ENCODE measurements around the gene PHETA2.

DNA sequence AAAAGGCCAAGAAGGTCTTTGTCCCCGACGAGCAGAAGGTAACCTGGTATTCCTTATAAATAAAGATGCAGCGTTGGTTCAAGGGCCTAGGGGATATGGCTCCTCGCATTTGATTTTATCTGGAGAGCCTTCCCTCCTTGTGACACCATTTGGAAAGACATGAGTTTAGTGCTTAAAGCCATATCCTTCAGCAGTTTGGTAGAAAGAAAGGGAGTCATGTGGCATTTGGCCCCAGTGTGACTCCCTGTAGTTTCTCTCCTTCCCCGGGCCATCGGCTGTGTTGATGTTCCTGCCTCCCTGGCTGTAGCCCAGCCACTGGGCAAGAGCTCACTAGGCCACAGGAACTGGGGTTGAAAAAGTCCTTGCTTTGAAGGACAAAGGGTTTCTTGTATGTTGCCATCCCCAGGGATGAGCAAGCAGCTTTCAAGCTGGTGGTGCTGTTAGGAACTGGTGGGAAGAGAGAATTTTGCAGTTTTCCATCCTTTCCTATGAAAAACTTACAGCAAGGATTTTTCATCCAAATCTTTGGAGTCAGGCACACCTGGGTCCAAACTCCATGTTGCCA, 12.6 kb downstream of the TEF start:
- RRBS: no CpG with 5 or more reads among the region's 6 CpGs

GRCh38 chr22:41411416-41412236, 29.9 kb downstream of the TEF start:
- RRBS: no CpG with 5 or more reads among the region's 9 CpGs

GRCh38 chr22:41435608-41436859, 10.6 kb downstream of the TOB2 start:
- RRBS: no CpG with 5 or more reads among the region's 27 CpGs

- RRBS: 2% methylated on average over 13 of the region's 36 CpGs
Measured at GRCh38 chr22:41447093-41447446, 469 bp upstream of the TOB2 start.

- RRBS: 2% methylated on average over 6 of the region's 30 CpGs
Measured at GRCh38 chr22:41448235-41448978, 1.8 kb upstream of the TOB2 start.

- RRBS: no CpG with 5 or more reads among the region's 16 CpGs
Measured at GRCh38 chr22:41517380-41517921, 26.8 kb downstream of the POLR3H start.

DNA sequence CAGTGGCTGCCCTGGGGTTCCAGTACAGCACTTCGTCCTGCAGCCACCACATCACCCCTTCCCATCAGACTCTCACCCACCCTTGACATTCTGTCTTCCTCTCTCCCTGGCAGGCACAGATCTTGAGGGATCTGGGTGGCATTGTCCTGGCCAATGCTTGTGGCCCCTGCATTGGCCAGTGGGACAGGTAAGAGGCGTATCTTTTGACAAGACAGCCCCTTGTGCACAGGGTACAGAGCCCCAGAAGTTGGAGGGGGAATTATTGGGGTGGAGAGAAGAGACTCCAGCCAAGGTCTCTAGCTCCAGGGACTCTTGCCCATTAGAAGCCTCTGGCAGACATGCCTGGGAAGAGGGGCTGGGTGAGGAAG, 21.2 kb downstream of the POLR3H start:
- RRBS: no CpG with 5 or more reads among the region's 2 CpGs

GRCh38 chr22:41531710-41532528, 12.4 kb downstream of the POLR3H start:
- RRBS: 70% methylated on average over 2 of the region's 18 CpGs

- RRBS: no CpG with 5 or more reads among the region's 7 CpGs
Measured at GRCh38 chr22:41835987-41837128, 3.5 kb downstream of the SREBF2 start.

DNA sequence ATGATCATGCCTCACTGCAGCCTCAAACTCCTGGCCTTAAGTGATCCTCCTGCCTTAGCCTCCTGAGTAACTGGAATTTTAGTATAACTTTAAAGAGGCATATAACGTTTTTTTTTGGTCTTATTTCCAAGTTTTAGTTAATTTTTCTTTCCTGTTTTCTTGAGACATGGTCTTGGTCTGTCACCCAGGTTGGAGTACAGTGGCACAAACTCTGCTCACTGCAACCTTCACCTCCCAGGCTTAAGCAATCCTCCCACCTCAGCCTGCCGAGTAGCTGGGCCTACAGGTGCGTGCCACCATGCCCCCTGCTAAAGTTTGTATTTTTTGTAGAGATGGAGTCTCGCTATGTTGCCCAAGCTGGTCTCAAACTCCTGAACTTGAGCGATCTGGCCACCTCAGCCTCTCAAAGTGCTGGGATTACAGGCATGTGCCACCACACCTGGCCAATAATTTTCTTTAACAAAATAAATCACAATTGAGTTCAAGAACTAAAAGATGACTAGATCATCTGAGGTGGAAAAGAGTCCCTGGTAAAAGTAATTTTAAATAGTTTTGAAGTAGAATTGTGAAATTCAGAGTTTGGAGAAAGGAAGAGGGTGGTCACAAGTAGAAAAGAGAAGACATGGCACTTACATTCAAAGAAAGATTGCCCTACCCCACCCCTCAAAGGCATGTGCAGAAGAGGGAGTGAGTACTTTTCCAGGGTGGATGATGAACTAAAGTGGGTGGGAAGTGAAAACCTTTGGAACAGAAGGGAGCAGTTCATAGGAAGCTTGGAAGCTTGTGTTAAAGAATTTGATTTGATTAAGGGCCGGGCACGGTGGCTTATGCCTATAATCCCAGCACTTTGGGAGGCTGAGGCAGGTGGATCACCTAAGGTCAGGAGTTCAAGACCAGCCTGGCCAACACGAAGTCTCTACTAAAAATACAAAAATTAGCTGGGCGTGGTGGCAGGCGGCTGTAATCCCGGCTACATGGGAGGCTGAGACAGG, 23.4 kb downstream of the SREBF2 start:
- RRBS: no CpG with 5 or more reads among the region's 11 CpGs

GRCh38 chr22:41904547-41905517, 10.0 kb downstream of the SHISA8 start:
- RRBS: 87% methylated on average over 5 of the region's 30 CpGs

DNA sequence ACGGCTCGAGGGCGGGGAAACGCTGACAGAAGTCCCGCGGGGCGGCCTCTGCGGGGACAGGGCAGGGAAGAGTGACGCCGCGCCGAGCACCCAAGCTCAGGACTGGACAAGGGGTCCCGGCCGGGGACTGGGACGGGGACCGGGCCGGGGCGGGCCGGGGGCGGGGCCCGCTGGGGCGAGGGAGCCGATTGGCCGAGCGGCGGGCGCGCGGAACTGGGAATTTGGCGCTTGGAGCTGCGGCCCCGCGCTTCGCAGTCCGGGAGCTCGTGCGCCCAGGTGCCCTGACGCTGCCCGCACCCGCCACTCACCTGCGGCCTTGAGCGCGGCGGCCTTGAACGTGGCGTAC, 4.8 kb downstream of the SHISA8 start:
- RRBS: 7% methylated on average over 11 of the region's 46 CpGs

- RRBS: 7% methylated on average over 24 of the region's 78 CpGs
Measured at GRCh38 chr22:42073903-42075298, at the start of gene PHETA2. TSS of gene PHETA2 (plus strand) at chr22:42074248.

GRCh38 chr22:42079009-42079425, 483 bp upstream of the SMDT1 start:
- RRBS: no CpG with 5 or more reads among the region's 17 CpGs

DNA sequence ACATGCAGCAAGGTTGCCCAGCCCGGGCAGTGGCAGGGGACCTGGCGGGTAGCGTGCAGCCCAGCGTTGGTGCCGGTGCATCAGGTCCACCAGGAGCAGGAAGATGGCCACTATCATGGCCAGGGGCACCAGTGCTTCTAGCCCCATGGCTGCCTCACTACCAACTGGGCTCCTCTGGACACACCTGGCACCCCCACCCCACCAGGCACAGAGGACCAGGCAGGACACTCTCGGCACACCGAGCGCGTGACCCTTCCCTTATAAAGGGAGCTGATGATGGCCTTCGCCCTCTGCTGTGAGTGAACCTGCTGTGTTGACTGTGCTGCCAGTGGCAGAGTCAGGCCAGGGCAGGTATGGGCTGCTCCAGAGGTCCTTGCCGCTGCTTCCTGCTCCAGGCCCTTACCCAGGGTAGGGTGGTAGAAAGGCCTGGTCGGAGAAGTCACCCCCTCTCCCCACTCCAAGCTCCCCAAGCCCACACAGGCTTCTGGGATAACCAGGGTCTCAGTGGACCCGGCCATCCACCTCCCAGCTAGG, 13.8 kb upstream of the CYP2D6 start:
- RRBS: no CpG with 5 or more reads among the region's 13 CpGs

DNA sequence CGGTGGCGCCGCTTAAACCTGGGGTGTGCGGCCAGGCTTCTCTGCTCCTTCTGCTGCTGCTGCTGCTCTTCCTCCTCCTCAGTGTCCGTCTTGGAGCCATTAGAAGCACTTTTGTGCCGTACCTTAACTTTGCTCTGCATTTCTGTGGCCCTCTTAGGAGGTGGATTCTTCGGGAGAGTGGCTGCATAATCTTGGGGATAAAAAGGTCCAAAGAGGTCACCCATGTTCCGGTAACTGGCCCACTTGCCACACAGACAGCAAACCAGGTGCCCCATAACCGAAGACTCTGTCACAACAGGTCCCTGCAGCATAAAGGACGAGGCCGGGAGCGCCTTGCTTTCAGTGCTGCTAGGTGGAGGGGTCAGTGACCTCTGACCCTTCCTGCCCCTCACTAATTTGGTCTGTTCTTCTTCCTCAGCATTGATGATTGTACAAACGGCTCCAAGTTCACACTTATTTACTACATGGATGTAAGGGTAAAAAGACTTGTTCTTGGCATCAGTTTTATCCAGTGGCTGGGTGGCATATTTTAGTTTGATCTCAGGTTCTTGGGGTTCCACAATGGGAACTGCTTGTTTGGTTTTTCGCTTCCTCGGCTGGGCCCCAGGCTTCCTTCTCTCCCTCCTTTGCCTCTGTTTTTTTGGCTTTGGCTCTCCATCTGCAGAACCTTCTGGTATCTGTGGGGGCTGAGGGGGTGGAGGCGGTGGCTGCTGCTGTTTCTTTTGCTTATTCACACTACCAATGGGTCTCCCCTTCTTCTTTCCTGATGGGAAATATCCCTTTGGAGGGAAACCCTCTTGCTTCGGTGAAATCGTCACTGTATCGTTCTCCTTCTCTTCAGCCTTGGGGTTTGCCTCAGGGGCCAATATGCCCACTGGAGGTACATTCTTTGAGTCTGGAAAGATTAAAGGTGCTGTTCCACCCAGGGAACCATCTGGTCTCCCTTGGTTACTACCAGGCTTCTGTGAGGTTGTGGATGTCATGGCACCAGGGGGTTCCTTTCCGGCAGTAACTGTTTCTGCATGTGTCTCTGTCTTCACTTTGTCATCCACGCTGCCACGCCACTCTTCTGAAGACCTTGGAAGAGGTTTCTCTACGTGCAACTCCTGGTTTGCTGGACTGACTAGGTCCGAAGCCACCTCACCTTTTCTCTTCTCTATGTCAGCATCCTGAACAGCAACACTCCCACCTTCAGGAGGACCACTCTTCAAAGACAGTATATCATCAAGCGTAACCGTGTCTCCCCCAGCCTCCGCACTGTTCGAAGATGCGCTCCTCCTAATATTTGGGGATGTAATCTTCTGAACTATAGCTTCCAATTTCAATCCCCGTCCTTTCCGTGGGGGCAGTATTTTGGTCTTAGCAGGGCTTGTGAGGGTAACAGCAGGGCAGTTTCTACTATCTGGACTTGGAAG, 60.0 kb downstream of the TCF20 start:
- RRBS: no CpG with 5 or more reads among the region's 31 CpGs

DNA sequence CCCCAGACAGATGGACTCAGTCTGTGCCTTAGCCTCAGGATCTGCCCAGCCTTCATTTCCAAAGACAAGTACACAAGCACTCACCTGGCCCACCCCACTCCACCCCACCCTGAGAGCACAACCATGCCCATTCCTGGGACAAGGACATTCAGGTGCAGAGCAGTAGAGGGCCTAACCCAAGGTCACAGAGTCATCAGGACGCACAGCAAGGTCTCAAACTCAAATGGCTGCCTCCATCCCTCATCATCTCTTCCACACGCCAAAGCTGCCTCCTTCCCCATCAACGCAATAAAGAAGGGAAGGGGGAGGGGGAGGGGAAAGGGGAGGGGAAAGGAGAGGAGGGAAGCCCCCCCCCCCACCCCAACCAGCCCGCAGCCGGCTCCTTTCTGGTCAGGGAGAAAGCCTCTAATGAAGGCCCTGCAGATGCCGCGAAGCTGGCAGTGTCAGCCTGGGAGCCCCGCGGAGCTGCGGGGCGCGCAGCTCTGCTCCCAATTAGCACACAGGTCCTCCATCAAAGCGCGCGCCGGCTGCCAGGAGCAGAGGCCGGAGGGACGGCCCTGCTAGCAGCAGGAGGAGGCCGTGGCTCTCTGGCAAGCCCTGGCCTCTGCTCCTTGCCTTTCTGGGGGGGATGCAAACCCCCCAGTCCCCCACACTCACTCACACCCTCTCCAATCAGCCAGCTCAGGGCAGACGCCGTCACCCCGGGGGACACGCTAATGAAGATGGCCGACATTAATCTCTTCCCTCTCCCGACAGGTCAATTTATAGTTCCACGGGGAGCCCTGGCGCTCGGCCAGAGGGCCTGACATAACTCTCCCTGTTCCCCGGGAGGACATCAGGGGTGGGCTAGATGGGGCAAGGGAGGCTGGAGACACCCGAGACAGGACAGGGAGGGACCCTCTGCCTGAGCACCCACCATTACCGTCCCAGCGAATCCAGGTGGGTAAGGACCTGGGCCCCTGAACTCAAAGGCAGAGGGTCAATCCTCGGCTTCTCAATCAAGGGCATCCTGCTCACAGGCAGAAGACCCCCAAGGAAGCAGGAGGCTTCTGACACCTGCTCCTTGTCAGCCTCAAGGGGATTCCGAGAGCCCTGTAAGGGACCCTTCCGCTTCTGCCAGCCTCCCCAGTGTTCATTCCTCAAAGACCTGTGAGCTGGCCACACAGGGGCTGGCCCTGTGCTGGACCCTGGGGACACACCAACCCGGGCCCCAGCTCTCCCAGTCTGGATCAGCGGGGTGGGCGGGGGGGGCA, 70.5 kb upstream of the TCF20 start:
- RRBS: no CpG with 5 or more reads among the region's 38 CpGs

DNA sequence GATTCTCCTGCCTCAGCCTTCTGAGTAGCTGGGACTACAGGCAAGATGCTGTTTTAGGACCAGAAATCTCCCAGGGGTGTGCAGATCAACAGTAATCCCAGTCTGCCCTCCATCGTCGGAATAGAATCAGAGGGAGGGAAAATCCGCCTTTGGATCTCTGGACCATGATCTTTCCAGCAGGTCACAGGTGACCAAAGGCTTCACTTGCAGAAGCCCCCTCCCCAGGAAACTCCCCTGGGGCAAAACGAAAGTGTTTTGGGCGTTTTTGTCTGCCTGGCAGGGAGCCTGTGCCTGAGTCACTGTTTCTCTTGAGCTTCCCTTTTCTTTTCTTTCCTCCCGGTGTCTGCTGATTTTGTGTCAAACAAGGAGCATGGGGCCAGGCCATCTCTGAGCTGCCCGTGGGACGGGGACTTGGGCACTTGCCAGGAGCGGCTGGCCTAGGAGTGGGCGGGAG, 7.4 kb upstream of the NFAM1 start:
- RRBS: no CpG with 5 or more reads among the region's 10 CpGs

DNA sequence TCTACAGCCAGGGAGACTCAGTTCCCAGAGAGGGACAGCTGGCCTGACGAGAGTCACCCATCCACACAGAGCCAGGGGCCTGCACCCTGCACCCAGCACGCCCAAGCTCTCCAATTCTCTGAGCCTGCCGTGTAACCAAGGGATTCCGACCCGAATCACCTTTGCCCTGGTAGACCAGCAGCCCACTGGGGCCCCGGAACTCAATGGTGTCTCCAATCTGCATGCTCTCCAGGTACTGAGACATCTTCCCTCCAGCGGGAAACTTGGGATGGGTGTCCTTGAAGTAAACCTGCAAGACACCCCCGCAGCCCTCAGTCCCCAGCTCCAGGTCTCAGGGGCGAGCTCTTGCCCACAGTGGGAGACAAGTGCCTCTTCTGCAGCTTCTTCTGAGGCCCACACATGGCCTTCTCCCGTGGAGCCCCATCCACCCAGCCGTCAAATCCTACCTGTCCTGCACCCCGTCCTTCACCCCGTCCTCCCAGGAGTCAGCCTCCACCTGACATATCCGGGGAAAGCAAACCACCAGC, 12.3 kb downstream of the ATP5MGL start:
- RRBS: no CpG with 5 or more reads among the region's 14 CpGs

DNA sequence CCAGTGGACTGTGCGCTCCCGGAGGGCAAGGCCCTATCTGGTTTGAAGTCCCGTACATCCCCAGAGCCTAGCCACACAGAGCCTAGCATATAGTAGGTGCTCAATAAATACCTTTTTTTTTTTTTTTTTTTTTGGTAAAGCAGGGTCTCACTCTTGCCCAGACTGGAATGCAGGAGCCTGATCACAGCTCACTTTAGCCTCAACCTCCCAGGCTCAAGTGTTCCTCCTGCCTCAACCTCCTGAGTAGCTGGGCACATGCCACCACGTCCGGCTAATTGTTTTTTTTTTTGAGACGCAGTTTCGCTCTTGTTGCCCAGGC, 700 bp upstream of the CYB5R3 start:
- RRBS: no CpG with 5 or more reads among the region's 7 CpGs

All from AG09309 (cell line).